Transverse colon (tissue), 4 donors: ENCODE measurements around the genes CNDP2 and ZNF407.

- PRO-cap = no peak
- RAMPAGE, long total RNA, 4 experiments = start-site peak on the minus strand in 1 of 4 experiments, at chr18:66682947-66683011 at its widest, 20 reads per replicate
Measured at GRCh38 chr18:66682681-66683414, 79.0 kb upstream of the CDH19 start.

DNA sequence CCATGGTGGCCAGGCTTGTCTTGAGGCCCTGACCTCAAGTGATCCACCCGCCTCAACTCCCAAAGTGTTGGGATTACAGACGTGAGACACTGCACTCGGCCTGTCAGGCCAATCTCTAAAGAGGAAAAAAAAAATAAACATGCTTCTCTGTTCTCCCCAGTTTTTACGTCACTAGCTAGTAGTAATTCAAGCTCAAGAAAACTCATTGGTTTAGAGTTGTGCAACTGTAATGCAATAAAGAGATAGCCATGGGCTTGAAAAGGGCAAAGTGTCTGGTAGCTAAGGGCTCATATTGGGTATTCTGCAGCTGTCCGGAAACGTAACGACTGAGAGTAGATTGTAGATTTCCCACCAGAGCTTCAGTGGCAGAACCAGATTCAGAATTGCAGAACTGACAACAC lies 112.2 kb upstream of the DSEL start:
- PRO-cap = no peak
- RAMPAGE, long total RNA, 4 experiments = no peak in any of the 4 experiments

DNA sequence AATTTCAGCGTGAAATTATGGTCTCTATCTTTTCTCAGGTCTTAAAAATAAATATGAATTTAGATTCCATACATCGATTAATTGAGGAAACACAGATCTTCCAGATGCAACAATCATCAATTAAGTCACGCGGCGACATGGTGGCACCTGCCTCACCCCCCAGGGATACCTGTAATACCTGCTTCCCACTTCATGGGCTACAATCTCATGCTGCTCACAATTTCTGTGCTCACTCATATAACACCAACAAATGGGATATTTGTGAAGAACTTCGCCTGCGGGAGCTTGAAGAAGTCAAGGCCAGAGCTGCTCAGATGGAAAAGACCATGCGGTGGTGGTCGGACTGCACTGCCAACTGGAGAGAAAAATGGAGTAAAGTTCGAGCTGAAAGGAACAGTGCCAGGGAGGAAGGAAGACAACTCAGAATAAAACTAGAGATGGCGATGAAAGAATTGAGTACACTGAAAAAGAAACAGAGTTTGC lies 38.9 kb downstream of the CCDC102B start:
- PRO-cap = no peak
- RAMPAGE, long total RNA, 4 experiments = start-site peak on the plus strand in 1 of 4 experiments, centred at position 357 of the sequence, 24 reads per replicate

DNA sequence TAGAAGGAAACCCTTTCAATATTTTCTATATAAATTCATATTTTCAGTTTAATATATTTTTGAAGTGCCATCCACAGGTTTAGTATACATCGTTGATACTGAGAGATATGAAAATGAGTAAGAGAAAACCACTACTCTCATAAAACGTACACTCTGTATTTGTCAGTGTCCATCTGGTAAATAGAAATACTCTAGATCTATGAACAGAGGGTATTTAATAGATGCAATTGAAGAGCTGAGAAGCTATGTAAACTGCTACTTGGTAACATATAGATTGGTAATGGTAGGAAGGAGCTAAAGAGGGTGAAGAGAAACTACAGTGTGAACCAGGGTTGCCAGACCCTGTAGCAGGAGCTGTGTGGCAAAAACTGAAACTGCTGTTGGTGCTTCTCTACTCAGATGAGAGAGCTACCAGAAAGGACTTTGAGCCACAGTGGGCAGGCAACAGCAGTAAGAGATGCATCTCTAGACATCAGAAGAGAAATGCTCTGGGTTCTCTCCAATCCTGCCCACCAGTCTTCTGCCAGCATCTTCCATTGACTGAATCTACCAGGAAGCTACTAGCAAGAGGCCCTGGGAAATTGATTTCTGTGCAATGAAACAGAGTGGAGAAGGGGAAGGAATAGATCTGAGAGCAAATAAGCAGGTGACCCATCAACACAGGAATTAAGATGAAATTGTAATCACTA lies 187.5 kb downstream of the CCDC102B start:
- PRO-cap = no peak
- RAMPAGE, long total RNA, 4 experiments = no peak in any of the 4 experiments

GRCh38 chr18:69935177-69936026 lies 12.3 kb downstream of the CD226 start:
- PRO-cap = no peak
- RAMPAGE, long total RNA, 4 experiments = no peak in any of the 4 experiments

DNA sequence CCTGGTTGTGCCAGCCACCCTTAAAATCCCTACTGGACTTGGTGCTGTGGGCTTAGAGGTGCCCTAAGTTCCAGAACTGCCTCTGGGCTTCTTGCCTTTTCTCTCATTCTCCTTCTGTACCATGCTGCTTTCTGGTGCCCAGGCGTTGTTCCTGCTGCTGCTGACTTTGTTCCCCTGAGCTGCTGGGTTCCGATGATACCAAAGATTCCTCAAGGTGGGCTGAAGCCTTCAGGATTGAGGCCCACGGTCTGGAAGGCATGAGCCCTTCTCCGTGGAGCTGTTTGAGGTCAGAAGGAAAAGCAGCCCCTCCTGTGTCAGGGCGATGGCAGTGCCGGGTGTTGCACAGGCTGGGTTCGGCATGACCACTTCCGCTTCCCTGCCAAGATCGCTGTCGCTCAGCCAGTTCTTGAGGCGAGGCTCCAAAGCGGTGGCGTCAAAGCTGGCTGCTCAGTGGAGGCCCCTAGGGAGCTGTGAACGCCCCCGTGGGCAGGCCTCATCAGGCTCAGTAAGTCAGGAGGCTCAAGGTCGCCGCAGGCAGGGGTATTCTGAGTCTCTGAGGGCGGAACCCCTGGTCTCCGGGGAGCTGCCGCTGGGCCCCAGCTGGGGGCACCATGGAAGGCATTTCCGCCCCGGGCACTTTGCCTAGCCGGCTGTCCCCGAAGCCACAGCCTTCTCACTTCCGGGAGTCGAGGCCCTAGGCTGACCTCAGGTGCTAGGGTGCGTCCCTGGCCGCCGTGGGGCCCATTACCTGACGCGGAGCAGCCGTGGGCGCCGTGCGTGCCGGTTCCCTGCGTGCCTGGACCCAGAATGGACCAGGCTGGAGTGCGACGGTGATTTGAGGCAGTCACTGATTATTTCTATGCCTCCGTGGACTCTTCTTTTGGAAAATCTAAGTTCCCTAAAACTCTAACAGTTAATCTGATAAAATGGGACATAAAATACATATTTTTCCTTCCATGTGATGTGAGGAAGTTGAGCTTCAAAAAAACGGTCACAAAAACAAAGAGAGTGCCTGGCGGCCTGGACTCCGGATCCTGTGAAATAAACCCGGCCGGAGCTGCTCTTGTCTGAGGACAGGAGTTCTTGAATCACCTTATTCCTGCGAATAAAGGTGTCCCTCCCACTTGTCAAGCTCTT lies 210.4 kb downstream of the SOCS6 start:
- PRO-cap = no peak
- RAMPAGE, long total RNA, 4 experiments = no peak in any of the 4 experiments

DNA sequence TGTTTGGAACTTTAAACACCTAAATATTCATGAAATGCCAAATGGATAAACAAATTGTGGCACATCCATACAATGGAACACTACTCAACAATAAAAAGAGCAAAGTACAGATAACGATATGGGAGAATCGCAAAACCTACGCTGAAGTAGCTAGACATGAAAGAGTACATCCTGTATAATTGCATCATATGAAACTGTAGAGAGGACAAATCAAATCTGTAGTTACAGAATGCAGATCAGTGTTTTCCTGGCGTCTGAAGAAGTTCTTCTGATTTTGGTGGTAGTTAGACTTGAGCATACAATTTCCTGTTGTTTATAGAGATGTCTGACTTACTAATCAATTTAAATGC lies 394.4 kb downstream of the SOCS6 start:
- PRO-cap = no peak
- RAMPAGE, long total RNA, 4 experiments = no peak in any of the 4 experiments

- PRO-cap = no peak
- RAMPAGE, long total RNA, 4 experiments = no peak in any of the 4 experiments
Measured at GRCh38 chr18:72772267-72772590, 95.6 kb downstream of the NETO1 start.

- PRO-cap = no peak
- RAMPAGE, long total RNA, 4 experiments = no peak in any of the 4 experiments
Measured at GRCh38 chr18:74228729-74229374, 62.9 kb downstream of the CYB5A start.

DNA sequence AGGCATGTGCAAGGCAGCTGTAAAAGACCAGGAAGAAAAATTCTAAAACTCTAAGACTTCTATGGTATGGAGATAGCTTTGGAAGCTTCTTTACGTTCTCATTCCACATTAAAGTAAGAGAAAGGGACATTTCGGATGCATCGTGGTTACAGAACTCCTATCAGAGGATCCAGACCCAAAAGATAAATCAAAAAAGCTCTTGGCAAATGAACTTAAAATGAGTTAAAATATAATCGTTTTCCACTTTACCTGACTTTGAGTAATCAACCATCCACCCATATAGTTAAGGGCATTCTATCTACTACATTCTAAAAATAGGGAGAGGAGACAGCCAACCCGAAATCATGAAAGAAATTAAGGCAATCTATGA lies 50.2 kb downstream of the CYB5A start:
- PRO-cap = no peak
- RAMPAGE, long total RNA, 4 experiments = no peak in any of the 4 experiments

- PRO-cap = no peak
- RAMPAGE, long total RNA, 4 experiments = no peak in any of the 4 experiments
Measured at GRCh38 chr18:74251204-74251836, 40.4 kb downstream of the CYB5A start.

GRCh38 chr18:74284153-74285028 lies 7.4 kb downstream of the CYB5A start:
- PRO-cap = no peak
- RAMPAGE, long total RNA, 4 experiments = no peak in any of the 4 experiments

DNA sequence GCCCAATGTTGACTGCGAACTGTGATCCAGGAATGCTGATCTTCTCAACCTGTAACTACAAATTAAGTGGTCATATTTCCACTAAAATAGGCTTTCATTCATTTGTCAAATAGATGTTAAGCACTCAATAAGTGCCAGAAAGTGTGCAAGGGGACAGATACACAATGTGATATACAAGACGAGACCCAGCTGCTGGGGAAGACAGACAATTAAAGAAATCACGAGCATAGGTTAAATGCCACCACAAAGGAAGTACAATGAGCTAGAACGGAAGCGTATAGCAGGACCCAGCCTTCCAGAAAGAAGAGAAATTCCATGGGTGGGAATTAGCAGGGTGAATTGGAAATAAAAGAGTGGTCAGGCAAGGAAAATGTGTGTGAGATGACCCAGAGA lies 58.4 kb downstream of the C18orf63 start:
- PRO-cap = no peak
- RAMPAGE, long total RNA, 4 experiments = no peak in any of the 4 experiments

- PRO-cap = bidirectional peak, plus-strand start at chr18:74496367, minus-strand start at chr18:74496048; bidirectional peak, plus-strand start at chr18:74496782, minus-strand start at chr18:74496762; unidirectional peak, minus-strand start at chr18:74497174
- RAMPAGE, long total RNA, 4 experiments = start-site peak on the plus strand in 4 of 4 experiments, at chr18:74496328-74496402 at its widest, 91 to 1,880 reads per replicate
Measured at GRCh38 chr18:74496173-74497511, at the start of gene CNDP2. CNDP2 (plus strand) TSS chr18:74496363.

DNA sequence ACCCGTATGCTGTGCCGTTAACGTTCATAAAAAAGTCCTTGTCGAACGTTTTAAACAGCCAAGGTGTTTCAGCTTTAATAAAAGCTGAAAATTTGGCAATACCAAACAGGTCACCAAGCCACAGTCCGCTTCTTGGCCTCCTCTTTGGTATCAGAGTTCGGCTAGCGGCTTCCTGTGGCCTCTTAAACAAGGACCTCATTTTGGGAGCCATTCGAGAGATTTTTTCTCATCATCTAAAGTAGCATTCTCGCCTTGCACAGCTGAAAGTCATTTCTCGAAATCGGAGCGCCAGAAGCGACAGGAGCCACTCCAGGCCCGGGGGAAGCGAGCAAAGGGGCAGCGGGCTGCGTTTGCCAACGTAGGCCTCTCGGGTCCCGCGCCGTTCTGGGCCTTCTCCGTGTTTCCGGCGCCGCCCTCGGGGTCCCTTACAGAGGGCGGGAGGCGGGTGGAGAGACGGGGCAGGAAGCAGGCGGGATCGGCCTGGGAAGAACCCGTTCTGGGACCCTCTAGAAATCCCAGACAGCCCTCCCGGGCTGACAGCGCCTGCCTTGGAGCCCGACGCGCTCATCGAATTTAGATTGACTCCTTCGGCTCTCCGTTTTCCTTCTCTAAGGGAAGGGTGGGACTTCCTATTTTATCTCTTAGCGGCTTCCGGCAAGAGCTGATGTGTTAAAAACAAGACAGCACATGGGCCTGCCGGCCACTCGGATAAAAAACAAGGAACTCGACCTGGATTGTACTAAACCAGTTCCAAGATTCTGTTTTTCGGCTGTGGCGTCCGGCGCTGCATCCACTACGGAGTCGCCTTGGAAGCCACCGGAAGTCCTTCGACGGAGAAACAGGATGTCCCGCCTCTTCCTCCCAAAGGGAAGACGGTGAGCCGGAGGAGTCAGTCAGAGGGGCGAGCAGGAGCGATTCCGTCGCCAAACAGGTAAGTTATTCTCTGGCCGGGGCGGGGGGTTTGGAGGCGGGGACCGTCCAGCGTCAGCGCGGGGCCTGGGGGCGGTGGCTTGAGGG lies at the start of gene ZNF407:
Gene ZNF407, plus strand, starts transcription at position 864 of the 1,017 bp plus-strand sequence.
- PRO-cap = bidirectional peak, plus-strand start at position 430 of the sequence, minus-strand start at position 386 of the sequence; bidirectional peak, plus-strand start at position 864 of the sequence, minus-strand start at position 829 of the sequence
- RAMPAGE, long total RNA, 4 experiments = start-site peak on the plus strand in 2 of 4 experiments, centred at positions 871 to 878 of the sequence, 21 to 111 reads per replicate; start-site peak on the minus strand in 2 of 4 experiments, centred at positions 583 to 607 of the sequence, 13 to 27 reads per replicate

- PRO-cap = no peak
- RAMPAGE, long total RNA, 4 experiments = start-site peak on the plus strand in 1 of 4 experiments, at chr18:74612745-74612791 at its widest, 5 reads per replicate
Measured at GRCh38 chr18:74612442-74612936, 14.8 kb downstream of the ZNF407 start.

GRCh38 chr18:74977924-74978450 lies 231.0 kb downstream of the PTGR3 start:
- PRO-cap = no peak
- RAMPAGE, long total RNA, 4 experiments = start-site peak on the plus strand in 2 of 4 experiments, at chr18:74978084-74978186 at its widest, 6 reads per replicate

DNA sequence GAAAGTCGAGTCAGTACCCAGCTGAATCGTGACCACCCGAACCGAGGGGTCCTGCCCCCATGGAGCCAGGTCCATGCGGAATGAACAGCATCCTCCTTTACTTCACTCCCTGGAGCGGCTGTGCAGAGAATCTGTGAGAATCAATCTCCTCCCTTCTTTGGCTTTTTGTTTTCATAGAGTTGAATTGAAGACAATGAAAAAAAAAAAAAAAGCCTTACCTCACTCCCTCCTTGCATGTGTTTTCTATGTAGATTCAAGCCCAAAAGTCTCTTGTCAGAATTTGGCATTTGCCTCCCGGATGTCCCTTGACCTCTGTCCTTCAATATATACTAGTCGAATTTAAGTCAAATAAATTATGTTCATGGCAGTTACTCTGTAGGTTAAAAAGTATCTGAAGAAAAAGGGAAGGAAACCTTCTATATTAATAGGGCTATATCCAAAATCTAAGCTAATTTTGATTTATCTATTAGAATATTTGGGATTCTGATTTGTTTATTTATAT lies 162.3 kb downstream of the PTGR3 start:
- PRO-cap = unidirectional peak, minus-strand start at position 300 of the sequence
- RAMPAGE, long total RNA, 4 experiments = no peak in any of the 4 experiments

- PRO-cap = no peak
- RAMPAGE, long total RNA, 4 experiments = no peak in any of the 4 experiments
Measured at GRCh38 chr18:75226952-75227184, 16.3 kb downstream of the TSHZ1 start.

DNA sequence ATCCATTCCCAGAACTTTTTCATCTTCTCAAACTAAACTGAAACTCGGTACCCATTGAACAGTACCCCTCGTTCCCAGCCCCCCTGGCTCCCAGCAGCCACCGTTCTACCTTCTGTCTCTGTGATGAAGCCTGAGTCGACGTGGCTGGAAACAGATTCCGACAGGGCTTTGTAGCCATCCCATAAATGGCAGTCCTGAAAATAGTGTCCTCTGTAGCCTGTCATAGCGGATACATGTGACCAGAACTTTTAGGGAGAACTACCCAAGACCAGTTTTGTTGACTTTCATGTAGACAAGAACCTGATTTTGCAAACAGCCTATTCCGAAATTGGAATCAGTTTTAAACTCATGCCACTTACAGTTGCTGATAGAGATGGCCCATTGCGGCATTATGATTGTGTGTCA lies 59.1 kb downstream of the TSHZ1 start:
- PRO-cap = no peak
- RAMPAGE, long total RNA, 4 experiments = no peak in any of the 4 experiments